PFSK-1 (cell line): Measurements from ENCODE around the genes SLC16A2 and NEXMIF.

GRCh38 chrX:74421230-74421802 lies at the start of gene SLC16A2:
Gene SLC16A2 (plus strand): TSS chrX:74421493.
- RRBS, result 5% methylated on average over 7 of the region's 33 CpGs

DNA sequence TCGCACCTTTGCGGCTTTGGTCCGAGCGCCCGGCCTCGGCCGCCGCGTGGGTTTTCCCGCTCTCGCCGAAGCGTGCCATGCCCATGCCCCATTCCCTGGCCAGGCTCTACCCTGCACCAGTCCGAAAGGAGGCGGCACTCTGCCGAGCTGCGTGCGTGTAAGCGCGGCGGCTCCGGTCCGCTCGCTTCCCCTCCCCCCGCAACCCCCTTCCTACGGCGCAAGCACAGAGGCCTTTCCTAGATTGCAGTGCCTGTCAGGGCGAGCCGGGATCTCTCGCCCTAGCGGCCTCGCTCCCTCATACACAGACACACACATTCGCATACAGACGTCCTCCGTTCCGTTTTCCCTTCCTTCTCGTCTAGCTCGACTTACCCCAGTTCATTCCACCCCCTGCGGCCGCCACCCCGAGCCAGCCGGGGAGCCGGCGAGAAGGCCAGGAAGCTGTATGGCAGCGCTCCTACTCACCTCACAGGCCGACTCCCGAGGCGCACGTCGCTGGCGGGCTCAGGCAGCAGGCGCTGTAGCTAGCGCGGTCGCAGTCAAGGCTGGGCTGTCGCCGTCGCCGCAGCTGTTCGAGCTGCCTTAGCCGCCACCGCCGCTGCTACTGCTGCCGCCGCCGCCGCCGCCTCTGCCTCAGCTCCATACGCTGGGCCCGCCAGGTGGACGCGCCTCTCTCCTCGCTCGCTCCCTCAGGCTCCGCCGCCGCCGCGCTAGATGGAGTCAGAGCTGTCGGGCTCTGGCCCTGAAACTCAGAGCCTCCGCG lies 653 bp downstream of the NEXMIF start:
- RRBS, result 32% methylated on average over 7 of the region's 82 CpGs

DNA sequence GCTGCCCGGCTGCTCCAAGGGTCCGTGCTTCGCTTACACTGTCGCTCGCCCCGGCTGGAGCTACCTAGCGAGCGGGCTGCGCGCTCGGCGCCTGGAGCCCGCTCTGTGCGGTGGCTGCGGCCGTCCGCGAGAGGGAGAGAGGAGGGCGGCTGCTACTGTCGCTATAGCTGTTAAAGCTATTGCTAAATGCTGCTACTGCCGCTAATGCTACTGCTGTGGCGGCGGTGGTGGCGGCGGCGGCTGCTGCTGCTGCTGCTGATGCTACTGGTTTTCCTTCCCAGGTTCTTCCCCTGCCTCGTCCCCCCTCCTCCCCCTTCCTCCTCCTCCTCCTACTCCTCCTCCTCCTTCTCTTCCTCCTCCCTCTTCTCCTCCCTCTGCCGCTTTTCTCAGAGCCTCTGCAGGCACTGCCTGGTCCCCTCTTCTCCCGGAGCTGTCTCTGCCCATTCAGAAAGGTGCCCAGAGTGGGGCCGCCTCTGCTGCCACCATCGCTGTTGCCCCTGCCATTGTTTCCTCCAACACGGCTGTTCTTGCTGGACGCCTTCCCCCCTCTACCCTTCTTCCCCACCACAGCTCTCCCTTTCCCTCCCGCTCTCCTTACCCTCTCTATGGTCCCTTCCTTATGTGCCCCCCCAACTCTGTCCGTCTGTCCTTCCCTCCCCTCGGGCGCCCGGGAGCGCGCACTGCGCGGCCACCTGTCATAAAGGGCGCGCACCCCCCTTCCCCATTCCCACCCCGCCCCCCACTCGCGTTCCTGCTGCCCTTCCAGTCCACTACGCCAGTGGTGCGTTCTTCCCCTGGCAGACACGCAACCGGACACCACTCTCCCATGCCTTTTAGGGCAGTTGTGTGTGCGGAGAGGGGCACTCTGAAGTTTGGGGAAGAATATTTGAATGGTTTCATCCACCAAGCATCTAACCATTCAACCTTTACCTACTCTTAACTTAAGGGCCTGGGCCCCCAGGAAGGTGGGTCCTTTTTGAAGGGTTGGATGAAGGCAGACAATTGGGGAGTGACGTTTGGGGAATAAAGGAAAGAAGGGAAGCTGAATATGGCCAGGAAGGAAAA lies at the start of gene NEXMIF:
Gene NEXMIF (minus strand): TSS at position 272 of the 1,065 bp plus-strand sequence.
- RRBS, result 1% methylated on average over 6 of the region's 53 CpGs

DNA sequence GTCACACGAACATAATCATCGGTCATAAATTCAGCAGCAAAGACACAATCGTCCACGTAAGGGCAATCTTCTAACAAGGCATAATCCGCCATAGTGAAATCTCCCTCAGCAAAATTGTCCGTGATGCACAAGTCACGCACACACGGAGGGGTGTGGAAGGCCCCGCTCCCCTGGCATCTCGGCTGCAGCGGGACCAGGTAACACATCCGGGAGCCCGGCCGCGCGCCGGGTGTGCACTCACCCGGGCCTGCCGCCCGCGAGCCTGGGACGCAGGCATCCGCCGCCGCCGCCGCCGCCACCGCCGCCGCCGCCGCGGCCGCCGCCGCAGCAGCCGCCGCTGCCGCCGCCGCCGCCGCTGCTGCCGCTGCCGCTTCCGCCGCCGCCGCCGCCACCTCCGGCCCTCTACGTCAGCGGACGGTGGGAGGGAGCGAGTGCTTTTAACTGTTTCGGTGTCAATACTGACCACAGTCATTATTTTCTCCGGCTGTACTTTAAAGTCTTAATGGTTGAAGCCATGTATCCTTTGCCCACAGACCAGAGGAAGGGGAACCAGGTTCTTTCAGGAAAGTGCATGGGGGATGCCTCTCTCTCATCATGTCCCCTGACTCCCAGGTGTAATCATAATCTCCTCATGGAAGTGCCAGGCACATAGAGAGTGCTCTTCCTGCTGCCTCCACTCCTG lies 38.1 kb downstream of the MAGEE2 start:
- RRBS, result 8% methylated on average over 2 of the region's 58 CpGs

DNA sequence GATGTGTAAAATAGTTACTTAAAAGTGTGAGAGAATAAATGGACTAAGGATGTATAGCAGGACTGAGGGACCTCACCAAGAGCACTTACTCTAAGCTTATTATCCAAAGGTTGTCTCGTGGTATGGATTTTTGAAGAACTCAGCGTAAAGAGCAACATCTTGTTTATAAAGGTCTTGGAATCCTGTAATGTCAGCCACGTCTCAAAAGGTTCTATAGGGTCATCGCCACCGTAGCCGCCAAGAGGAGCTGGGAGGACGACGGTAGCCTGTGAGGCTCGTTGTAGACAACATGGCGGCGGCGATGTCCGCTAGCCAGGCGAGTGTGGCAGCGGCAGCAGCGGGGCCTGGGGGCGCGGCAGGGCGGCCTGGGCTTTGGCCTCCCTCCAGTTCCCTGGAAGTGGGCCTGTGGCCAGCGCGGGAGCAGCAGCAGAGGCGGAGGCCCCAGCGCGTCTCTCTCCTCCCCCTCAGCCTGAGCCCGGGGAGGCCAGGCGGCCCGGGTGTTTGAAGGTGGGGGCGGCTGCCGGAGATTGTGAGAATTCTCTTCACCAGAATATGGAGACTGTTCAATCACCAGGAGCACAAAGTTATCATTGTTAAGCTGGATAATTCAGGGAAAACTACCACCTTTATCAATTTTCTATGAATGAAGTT lies 143.5 kb upstream of the PBDC1 start:
- RRBS, result no CpG with 5 or more reads among the region's 29 CpGs

- RRBS, result no CpG with 5 or more reads among the region's 10 CpGs
Measured at GRCh38 chrX:77962457-77962929, 6.9 kb downstream of the PGAM4 start.

- RRBS, result no CpG with 5 or more reads among the region's 3 CpGs
Measured at GRCh38 chrX:78109507-78110142, 5.6 kb downstream of the PGK1 start.

GRCh38 chrX:78118566-78119219 lies 14.6 kb downstream of the PGK1 start:
- RRBS, result no CpG with 5 or more reads among the region's 4 CpGs

DNA sequence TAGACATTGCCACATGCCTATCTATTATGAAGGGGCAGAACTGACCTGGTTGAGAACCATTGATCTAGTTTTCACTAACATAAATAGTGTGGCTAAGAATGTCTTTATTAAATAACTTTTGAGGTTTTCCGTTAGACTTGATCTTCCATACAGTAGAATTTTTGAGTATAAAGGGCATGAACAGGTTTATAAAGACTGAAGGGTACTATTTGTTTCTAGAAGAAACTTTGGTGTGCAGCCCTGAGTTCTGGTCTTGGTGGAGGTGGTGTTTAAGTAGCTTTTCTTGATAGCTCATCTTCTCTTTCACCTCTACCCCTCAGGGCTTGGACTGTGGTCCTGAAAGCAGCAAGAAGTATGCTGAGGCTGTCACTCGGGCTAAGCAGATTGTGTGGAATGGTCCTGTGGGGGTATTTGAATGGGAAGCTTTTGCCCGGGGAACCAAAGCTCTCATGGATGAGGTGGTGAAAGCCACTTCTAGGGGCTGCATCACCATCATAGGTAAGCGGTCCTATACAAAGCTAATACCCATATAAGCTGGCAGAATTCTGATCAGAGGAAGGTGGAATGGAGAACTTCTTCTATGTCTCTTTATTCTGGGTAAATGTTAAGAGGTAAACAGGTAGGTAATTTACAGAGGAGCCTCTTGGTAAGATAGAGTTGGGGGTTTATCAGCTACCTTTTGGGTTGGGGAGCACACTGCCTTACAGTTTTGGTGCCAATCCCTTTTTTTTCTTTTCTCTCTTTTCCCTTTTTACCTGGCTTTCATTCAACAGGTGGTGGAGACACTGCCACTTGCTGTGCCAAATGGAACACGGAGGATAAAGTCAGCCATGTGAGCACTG lies 14.7 kb downstream of the TAF9B start:
- RRBS, result no CpG with 5 or more reads among the region's 5 CpGs

GRCh38 chrX:78130967-78132118 lies 8.1 kb downstream of the TAF9B start:
- RRBS, result no CpG with 5 or more reads among the region's 7 CpGs

DNA sequence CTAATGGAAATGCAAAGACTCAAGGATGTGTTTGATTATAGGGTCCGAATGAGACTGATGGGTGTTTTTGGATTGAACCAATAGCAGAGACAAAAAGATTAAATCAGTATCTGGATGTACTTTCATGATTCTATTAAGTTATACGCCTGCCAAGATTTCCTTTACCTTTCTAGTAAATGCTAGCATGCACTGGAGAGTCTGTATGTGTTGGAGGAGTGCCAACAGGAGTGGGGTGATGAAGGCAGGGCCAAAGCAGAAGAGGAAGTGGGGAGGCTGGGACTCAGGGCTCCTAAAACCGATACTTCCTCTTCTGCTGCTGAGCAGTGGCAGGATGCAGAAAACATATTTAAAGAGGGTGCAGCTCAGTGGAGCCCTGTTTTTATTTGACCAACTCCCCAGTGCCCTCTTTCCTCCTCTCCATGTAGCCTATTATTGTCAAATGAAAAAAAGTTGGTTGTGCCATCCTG lies 5.6 kb downstream of the CYSLTR1 start:
- RRBS, result no CpG with 5 or more reads among the region's 3 CpGs

DNA sequence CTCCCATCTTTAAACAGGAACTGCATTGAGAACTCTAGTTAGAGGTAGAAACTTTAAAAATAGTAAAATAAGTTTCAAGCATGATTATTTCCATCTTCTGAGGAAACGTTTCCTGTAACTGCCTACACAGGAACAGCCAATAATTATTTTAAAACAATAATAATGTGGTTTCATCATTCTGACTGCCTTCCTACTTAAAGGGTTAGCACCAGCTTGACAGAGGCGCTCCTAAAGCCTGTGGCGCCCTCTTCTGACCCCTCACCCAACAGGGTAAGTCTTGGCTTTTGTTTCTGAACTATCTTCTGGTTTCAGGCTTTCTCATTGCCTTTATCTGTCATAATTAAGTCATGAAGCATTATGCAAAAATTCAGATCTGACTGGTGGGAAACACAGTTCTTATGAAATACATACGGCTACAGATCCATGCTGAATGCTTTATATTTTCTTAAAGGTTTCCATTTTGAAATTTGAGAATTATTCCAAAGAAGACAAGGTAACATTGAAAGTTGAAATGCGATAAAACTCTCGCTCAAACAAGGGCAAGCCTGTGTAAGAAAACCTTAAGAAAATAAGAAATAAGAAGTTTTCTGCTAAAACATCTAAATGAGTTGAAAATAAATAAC lies 96.7 kb downstream of the ITM2A start:
- RRBS, result no CpG with 5 or more reads among the region's 6 CpGs

DNA sequence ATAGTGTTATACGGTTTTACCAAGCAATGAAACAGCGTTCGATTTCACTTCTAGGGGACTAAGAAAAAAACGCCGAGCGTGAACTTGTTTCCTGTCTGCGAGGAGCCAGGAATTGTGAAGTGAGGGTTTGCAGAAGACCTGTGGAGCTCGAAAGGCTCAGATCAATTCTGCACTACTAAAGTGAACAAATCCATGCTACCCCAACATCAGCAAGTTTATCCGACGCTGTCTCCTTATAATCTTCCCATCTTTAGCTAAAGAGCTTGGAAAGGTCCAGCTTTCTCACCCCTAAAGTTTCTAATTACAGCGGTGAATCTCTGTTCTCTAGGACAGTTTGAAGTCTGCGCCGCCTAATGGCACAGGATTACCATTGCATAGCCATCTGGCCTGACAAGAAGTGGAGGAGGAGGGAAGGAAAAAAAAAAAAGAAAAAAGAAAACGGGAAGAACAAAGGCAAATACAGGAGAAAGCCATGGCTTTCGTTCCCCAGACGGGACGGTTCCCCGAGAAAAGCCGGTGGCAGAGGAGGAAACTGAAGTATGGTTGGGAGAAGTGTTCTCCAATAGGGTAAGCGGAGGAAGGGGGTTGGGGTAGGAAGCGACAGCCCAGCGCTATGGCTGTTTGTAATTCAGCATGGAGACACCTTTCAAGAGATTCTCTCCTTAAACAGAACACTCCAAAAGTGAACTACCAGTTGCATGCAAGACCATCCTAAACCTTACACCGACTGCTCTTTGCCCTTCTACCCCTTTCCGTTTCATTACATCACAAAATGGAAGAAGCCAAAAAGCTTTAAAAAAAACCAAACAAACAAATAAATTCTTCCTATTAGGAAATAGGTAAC lies 80.8 kb downstream of the HMGN5 start:
- RRBS, result no CpG with 5 or more reads among the region's 24 CpGs

DNA sequence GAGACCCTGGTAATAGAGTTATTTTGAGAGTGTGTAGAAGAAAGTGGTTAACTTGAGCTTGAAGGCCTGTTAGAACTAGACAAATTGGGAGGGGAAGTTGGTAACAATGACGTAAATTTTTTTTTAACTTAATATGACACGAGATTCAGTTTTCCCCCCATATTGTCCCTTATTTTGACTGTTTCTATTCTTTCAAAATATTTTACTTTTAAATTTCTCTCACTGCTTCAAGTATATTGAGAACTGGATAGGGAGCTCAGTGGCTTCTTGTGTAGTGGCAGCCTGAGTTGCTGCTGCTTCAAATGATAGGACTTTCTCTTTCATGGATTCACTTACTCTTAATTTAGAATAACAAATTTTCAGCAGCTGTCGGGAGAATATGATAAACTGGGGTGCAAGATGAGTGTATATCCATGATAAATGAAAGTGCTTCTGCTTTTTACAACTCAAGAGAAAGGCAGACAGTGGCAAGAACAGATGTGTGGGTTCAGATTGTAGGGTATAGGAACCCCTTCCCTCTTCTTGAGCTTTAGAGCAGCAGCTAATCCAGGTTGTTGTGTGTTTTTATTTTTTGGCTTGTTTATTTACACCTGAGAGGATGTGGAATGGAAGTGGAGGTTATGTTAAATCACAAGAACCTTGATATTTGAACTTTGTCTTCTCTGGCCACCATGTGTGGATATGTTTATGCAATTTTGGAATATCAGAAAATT lies 981 bp downstream of the SH3BGRL start:
- RRBS, result no CpG with 5 or more reads among the region's 3 CpGs

- RRBS, result no CpG with 5 or more reads among the region's 2 CpGs
Measured at GRCh38 chrX:85006782-85007194, 3.1 kb downstream of the APOOL start.

DNA sequence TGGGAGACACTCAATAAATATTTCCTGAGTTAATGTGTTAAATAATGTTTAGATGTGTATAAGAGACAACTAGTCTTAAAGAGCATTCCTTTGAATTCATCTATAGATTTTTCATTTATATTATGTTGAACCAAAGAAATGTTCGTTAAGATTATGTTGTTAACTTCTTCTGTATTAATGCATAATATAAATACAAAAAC lies 349.7 kb downstream of the TGIF2LX start:
- RRBS, result no CpG with 5 or more reads among the region's 1 CpG

DNA sequence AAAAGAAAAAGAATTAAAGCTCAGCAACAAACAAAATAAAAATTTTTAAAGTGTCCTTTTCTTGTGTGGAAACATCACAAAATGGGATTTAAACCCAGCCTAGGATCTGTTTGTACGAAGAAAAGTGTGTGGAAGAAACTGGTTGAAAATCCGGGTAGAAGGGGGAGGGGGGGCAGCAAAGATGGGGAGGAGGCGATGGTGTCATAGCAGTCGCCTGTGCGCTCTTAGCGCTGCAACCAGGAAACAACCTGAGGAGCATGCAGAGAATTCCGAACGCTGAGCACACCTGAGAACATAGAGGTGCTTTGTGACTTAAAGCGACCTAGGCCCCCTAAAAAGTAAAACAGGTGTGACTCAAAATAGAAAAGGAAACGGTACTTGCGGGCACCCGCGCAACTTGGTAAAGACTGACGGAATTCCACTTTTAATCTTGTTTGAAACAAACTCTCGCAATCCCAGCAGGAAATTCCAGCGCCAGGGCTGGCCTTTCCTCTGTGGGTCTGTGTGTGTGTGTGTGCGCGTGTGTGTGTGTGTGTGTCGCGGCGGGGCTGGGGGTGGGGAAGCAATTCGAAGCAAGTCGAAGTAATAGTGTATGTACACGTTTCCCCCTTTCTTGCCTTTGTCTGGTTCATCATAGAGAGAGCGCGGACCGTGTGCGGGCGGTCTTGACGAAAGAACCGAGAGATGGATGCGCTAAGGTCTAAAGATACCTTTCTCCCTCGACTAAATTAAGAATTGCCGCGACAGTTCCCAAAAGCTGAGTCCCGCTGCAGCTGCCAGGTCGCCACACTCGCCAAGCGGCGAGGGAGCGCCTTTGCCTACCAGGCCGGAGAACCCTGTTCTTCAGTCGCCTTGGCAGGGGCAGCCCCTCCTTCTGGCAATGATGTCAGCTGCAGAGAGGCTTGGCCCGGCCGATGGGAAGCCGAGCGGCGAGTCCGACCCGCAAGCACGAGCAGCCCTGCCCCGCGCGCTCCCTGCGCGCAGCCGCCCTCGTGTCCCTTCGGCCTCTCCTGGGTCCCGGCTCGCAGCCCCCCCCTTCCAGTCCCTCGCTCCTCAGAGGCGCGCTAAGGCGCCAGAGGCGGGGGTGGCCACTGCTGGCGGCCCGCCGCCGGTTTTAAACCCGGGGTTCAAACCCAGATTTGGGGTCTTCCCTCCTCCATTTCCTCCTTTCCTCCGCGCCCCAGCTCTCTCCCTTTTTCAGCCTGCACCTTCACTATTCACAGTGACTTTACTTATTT lies 2.4 kb downstream of the PCDH11X start:
- RRBS, result 20% methylated on average over 4 of the region's 73 CpGs

- RRBS, result no CpG with 5 or more reads among the region's 8 CpGs
Measured at GRCh38 chrX:94600072-94600692, 926.2 kb downstream of the FAM133A start.

DNA sequence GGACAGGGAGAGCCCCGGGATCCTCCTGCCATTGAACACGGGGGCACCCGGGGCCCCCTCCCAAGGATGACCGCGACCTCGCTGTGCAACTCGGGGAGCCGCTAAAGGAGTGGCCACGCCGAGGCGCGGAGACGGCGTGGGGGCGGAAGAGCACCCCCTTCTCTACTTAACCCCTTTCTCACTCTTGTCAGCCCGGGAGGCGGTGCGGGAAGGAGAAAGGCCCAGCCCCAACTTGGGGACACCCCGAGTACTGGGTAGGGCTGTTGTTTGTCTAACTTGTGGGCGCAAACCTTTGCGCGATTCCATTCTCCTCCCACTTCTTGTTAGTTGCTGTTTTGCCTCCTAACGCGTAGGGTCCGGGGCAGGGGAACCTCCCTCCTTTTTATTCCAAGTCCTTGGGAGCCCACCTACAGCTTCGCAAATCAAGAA lies 595 bp downstream of the DIAPH2 start:
- RRBS, result no CpG with 5 or more reads among the region's 26 CpGs